ENCODE measurements around a stretch of chr1.

DNA sequence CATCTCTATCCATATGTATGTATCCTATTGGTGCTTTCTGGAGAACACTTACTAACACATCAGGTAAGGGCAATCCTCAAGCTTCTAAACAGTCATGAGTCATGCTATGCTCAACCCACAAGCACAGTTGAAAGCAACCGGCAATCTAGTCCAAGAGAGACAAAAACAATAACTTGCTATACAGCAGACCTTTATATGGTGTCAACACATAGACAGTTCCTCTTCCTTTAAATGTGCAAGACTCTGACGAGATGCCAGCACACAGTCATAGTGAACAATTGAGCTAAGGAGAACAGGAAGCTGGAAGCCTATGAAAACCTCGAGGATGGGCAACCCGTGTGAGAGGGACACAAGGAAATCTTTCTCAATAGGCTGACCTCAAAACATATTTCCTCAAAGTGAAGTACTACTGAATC lies 5.3 kb downstream of the ADIPOR1 start:
- PRO-cap: no peak

DNA sequence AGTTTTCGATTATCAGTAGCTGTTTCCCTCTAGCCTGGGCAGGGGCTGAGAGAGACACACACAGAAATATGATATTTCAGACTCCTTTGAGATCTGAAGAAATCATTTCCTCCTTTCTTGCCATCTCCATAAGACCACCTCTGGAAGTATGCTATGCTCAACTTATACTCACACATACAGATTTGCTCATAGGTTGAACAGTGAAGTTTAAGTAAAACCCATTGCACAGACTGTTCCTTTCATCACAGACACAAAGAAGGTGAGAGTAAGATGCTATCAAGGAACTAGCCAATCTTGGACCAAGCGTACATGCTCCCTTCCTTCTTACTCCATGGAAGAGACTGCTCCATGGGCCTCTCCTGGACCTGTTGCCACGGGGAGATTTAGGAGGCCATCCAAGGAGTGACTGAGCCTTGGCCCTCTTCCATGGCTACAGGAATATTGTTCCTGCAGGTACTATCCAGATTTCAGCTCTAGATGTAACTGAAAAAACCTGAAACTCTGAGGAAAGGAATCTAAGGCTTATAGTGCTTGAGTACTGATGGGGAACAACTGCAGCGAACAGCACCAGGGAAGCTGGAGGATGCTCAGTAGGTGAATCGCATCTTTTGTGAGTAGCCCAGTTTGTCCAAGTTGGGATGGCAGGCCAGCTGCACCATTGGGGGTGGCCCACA lies 4.0 kb upstream of the ADIPOR1 start:
- PRO-cap: no peak

DNA sequence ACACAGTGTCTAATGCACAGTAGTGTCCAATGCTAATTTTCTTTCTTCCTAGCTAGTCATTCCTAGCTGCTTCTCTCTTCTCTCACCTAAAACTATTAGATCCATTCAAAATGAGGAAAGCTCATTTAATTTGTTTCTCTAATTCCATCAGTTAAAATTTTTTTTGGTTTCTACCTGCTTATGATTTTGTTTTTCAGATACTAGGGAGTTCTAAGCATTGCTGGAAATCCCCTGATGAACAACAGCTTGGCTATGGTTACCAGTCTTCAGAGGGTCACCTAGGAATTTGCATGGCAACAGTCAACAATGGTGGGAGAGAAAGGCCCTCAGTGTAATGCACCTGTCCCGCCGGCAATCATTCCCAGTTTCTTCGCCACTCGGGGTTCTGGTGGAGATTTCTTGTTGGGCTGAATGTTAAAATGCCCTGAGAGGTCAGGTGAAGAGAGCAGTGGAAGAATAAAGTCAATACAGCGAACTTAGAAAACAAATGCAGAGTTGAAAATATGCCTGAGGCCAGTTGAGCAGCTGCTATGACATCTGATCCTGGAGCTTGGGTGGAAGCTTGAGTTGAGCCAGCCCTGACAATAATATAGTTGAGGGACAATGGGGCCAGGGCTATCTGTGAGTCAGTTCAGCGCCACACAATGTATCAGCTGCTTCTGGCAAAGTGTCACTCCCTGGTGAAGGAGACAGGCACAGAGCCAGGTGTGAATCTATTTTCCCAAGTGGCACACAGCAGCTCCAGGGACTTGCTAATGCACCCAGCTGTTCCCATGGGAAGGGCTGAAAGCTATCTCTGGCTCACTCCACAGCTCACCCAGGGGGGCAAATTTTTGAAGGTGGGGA lies 2.6 kb downstream of the CYB5R1 start:
- PRO-cap: no peak

DNA sequence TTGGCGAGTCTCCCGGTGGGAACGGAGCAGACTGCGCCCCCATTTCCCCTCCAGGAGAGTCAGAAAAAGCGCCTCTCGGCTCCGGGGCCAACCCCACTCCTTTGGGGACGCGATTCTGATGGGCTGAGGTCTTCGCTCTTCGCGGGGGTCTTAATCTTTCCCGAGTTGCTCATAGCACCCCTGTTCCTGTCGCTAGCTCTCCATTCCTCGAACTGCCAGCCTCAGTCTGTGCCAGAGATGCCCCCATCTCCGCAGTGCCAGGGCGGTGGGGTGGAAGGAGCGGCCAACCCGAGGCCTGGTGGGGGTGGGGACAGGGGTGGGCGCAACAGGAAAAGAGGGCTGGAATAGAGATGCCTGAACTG lies 604 bp downstream of the PPFIA4 start:
- PRO-cap: bidirectional peak, plus-strand start at position 91 of the sequence, minus-strand start outside the sequence; unidirectional peak, minus-strand start at position 209 of the sequence

DNA sequence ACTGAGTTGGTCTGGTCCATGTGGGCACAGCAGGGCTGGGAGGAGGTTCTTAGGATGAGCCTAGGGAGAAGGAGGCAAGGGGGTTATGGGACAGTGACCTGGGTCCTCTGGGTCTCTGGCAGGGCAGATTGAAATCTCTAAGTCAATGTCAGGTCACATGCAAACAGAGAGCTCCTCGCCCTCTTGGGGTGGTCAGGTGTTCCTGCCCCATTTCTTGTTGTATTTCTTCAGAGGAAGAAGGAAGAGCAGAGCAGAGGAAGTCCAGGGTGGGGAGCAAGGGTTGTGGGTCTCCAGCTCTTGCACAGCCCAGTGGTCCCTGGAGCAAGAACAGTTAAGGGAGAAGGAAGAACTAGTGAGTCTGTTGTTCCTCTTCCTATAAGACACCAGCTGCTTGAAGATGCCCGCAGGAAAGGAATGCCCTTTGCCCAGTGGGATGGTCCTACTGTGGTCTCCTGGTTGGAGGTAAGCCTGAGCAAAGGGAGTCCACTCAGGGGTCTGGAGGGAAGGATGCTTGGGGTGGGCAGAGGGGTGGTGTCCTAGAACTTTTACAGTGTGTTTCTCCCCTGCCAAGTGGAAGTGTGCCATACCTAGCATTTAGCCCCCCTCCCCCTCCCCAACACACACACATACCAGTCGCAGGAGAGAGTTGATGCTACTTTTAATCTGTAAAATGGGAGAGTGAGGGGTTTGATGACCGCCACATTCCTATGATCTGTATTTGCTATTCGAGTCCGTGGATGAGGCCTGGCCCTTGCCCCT lies 26.2 kb downstream of the MYOG start:
- PRO-cap: no peak

DNA sequence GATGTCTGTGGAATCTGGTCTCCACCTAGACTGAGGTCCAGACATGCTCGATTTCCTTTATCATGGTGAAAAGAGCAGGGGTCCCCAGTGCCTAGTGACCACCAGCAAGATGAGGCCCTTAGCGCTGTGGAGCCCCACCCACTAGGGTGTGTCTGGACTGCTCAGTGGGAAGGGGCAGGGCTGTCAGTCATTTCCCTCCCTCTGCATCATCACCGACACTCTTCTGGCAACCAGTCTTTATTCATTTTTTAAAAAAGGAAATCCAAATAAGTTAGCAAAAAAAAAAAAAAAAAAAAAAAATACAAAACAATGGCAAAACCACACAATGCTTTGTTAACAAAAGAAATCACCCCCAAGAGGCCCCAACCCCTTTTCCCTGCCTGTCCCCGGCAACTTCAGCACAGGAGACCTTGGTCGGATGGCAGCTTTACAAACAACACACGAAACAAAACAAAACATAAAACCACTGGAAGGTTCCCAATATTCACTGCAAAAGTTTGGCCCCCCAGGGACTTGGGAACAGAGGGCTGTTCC lies 2.8 kb downstream of the MYOG start:
- PRO-cap: no peak

DNA sequence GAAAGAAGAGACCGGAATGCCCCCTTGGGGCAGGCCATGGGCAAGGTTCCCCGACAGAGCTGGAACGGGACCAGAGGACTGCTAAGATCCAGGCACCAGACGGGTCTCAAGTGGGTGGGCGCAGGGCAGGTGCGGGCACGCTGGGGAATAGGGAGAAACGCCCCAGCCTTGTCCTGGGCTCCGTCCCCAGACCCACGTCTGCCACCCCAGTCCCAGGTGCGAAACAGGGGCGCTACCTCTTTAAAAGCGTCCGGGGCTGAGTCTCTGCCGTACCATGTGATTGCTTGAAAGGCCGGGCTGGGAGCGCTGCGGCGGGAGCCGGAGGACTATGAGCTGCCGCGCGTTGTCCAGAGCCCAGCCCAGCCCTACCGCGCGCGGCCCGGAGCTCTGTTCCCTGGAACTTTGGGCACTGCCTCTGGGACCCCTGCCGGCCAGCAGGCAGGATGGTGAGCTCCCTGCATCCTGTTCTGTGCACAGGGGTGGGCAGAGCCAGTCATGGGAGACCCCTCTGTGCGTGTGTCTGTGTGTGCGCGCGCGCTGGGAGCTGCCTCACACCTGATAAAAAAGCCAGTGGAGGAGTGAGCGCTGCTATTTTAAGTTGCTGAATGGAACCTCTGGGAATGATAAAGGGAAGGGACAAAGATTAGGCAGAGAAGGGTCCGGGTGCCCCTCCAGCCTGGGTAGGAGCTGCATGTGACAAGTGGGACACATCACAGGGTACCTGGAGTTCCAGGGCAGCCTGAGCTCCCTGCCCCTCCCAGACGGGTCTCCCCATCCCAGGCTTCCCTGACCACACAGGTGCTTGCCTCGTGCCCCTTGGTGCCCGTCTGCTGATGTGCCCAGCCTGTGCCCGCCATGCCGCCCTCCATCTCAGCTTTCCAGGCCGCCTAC lies 706 bp downstream of the ADORA1 start:
- PRO-cap: no peak

- PRO-cap: no peak
Measured at GRCh38 chr1:203177231-203178026, 1.8 kb upstream of the MYBPH start.

DNA sequence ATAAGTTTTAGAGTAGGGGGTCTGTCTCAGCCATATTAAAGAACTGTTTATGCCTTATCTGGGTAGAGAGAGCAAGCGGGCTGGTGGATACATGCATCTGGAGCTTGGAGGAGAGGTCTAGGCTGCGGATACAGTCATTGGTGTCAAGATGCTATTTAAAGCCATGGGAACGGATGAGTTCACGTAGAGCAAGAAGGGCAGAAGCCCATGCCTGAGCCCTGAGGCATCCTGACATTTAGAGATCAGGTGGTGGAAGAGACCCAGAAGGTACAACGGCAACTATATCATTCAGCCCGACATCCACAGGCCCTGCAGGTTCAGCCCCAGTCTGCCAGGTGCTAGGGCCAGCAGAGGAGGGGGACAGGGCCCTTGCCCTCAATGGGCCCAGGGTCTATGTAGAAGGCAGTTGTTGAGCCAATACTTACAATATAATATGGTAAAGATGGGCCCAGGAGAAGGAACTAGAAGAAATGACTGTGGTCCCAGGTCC lies 15.1 kb upstream of the CHI3L1 start:
- PRO-cap: no peak

DNA sequence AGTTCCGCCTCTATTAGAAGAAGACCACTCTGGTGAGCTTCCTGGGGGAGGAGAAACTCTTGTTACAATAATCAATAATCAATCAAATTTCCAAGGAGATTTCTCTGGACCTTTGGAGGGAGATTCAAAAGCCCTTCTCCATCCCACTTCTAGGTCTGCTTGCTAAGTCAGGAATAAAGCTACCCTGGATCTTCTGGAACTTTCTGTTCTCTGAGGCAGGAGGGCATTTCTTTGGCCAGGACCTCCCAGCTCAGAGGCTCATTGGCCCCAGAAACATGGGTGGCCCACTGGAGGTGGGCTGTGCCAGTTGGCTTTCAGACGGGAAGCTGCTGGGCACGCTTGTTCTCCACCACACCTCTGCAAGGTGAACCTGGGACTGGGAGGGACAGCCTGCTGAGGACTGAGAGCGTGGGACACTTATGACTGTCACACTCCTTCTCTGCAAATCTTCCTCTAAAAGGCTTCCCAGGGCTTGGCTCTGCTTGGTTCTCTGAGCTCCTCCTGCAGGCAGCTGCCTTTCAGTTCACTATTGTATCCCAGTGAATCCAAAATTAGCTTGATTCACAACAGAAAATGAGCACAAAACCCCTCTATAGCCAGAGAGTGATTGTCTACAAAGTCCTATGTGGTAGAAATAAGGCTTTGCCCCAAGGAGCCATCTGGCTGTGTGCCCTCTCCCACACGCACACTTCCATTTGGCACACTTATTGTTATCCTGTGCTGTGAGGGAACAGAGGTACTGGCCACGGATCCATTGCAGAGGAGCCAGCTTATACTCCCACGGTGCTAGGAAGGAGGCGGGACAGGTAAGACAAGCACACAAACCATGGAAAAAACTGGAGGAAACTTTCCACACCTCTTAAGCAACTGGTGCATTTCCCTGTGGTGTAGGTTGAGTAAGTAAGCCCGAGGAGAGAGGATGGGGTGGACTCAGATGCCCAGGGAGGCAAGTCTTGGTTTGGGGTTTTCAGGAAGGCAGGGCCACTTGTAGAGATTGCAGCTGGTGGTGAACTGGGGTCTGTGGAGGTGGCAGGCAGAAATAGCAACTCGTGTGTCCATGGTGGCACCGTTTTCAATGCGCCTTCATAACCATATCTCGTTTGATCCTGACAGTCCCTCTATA lies 19.0 kb upstream of the BTG2 start:
- PRO-cap: no peak

- PRO-cap: bidirectional peak, plus-strand start at chr1:203290685, minus-strand start at chr1:203290495
Measured at GRCh38 chr1:203290168-203291046, 14.9 kb upstream of the BTG2 start.

GRCh38 chr1:203299015-203299563 lies 6.2 kb upstream of the BTG2 start:
- PRO-cap: no peak

GRCh38 chr1:203306971-203307592 lies 1.8 kb downstream of the BTG2 start:
- PRO-cap: no peak

DNA sequence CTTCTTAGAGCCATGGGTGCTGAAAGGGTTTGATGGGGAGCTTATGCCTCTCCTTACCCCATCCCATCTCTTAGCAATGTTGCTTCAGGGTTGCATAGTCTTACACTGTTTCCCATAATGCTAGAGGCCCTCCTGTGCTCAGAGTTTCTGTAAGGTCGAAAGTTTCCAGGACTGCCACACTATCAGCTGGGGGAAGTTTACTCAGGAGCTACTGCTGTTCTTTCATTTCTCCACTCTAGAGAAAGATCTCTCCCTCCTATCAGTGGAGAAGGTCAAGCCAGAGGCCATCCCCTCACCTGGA lies 777 bp downstream of the FMOD start:
- PRO-cap: no peak

GRCh38 chr1:203426702-203427670 lies 48.6 kb upstream of the PRELP start:
- PRO-cap: no peak

DNA sequence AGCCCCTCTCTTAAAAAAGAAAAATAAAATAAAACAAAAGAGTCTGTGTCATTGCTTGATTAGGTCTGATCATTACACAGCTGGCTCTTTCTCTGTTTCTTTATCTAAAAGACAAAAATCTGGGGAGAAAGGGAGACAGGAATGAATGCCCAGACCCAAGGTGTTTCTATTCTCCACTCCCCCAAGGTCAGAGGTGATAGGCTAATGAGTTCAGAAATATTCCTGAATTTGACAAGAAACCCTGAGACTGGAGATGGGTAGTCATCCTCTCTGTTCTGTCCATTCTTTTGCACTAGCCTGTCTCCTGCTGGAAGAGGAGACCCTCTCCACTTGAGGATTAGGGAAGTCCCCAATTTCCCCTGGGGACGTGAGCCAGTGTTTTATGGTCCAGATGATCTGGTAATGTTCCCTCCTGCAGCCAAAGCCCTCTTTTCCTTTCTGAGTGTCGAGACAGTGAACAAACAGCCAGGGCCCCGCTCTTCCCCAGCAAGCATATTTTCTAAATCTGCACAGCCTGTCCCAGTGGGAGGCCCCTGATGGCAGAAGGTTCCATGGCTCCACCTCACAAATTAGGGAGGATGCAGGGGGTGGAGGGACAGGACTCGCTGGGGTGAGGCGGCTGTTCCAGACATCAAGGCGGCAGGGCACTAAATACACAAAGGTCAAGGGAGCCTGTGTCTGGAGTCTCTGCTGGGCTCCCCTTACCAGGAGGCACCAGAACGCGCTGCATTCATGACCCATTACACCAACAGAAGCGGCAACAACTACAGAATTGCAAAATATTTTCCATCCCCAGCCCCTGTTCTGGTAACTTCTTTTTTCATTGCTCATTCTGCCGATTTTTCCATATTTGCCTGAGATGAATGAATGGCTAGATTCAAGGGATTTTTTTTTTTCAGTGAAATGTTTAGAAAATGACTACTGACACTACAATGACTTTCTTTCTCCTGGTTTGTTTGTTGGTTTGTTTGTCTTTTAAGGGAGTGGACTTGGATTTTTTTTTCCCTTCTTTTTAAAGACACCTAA lies 27.2 kb upstream of the PRELP start:
- PRO-cap: no peak

DNA sequence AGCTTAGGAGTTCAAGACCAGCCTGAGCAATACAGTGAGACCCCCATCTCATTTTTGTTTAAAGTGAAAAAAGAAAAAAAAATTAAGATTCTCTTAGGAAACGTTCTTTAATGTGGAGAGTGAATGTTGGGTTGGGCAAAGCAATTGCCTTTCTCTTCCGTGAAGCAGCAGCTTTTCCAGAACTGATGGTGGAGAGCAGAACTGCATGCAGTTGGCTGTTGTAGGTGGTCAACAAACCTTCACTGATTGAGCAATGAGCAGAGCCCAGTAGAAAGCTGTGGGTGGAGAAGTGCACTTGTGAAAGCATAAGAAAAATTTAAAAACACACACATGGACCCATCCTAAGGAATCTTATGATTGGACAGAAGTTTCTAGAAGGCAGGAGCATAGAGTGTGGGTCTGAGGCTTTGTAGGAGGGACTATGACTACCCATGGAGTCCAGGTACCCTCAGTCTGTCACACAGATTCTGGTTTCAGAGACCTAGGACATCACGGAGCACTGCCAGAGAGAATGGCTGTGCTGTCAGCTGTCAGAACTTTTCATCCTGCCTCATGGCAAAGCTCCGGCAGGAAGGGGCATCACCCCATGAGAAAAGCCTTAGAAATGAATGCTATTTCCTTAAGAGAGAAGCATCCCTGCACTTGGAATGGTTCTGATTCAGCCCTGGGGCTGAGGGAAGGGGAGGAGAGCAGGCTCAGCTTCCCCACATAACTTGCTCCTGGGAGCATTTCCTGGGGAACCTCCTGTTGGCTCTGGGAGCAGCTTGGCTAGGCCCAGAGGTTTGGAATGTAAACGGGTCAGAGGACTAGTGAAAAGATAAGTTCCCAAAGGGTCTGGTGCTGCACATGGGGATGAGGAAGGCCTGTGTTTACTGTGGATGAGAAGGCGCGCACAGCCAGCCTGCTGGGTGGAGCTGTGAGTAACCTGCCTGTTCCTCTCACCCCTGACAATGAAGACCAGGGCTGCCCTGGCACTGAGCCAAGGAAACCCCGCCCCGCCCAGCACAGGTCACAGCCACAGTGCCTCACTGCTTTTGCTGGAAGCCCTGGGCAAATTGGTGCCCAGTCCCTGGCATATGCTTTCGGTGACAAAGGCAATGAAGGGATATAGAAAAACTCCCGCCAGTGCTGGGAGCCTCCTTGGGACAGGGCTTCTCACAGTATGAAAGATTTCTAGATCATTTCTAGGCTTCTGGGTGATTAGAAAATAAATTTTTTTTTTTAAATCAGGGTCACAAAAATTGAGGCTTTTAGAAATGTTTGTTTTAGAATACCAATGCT lies 4.9 kb downstream of the PRELP start:
- PRO-cap: no peak

GRCh38 chr1:203537850-203538599 lies 44.1 kb downstream of the OPTC start:
- PRO-cap: no peak

GRCh38 chr1:204041813-204042169 lies 31.1 kb upstream of the SOX13 start:
- PRO-cap: no peak

DNA sequence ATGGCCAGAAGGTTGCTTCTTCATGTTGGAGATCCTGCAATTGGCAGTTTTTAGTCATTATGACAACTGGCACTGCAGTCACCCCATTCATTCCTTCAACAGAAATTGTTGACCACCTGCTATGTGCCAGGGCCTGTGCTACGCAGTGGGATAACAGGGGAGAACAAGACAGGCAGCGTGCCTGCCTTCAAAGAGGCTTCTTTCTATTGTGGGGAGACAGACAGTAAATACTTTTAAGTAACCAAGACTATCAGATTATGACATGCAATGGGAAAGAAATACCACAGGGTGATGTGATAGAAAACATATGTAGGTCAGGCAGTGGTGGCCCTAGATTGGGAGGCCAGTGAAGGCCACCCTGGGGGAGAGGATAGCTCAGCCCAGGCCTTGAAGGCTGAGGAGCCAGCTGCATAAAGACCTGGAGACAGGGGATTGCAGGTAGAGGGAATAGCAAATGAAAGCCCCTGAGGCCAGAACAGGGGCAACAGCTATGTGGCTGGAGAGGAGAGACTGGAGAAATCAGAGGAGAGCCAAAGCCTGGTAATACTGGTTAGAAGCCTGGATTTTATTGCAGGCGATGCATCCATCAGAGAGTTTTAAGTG lies 3.9 kb downstream of the SOX13 start:
- PRO-cap: no peak